Osteoblast (primary cell): ENCODE measurements around the genes HOXD11 and HOXD10.

GRCh38 chr2:172892972-172893296 is 157.3 kb downstream of the RAPGEF4 start:
- CAGE, long polyA plus RNA = no peak
- RRBS = no CpG with 5 or more reads among the region's 5 CpGs

DNA sequence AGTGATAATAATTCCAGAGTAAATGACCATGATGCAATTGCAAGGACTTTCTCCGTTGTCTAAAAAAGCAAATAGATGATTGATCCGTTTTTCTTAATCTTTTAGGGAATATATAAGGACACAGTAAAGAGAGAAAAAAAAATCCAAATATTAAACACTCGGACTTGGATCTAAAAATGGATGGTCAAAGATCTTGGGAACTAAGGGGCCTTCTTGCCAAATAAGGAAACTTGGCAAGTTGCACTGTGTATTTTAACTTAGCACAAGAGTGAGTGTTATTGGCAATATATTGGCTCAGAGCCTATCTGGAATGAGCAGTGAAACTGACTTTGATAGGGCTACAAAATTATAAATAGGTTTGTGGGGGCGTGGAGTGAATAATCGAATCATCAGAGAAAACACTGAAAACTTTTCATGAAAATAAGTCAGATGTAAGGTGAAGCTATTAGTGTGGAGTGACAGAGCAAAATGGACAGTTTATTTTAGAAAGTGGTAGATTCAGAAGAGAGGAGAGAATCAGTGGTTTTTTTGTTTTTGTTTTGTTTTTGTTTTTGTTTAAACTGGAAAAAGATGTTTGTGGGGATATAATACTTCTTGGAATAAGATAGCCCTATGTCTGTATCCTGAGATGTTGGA is 2.1 kb downstream of the MAP3K20 start:
- CAGE, long polyA plus RNA = no peak
- RRBS = no CpG with 5 or more reads among the region's 5 CpGs

DNA sequence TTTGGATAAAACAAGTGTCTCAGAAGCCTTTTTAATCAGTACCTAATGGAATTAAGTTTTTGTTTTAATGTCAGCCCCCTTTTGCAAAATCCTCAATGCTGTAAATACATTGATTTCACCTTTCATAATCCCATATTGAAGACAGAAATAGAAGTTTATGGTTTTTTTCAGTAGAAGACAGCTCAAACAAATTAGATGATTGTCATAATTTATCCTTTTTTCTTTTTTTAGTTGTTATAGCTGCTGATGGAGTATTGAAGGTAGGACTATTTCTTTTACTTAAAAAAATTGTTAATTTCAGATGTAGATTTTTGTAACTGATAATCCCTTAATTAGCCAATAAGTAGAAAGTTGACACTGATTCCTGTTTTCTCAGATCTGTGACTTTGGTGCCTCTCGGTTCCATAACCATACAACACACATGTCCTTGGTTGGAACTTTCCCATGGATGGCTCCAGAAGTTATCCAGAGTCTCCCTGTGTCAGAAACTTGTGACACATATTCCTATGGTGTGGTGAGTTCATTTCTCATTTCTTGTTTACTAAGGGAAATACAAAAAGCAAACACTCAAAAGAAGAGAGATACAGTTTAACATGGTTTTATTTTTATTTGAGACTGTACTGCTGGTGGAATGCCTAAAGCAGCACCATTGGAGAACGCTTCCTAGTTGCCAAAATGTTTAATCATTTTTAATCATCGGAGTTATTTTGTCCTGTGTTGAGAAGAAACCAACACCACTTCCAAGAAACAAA is 115.2 kb downstream of the MAP3K20 start:
- CAGE, long polyA plus RNA = no peak
- RRBS = no CpG with 5 or more reads among the region's 3 CpGs

DNA sequence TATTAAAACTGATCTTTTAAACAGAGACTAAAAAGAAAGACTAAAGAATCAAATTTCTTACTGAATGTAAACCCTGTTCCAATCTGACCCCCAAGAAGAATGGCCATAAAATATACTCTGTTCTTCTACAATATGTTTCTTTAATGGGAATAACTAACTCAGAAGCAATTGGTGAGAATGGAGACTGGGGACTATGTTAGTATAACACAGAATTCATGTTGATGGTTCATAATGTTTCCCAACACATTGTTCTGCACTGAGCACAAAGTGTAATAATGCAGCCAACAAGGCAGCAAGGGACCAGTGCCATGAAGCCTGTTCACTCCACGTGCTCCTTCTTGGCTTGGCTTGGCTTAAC is 129.6 kb downstream of the MAP3K20 start:
- CAGE, long polyA plus RNA = no peak
- RRBS = no CpG with 5 or more reads among the region's 1 CpG

- CAGE, long polyA plus RNA = no peak
- RRBS = no CpG with 5 or more reads among the region's 4 CpGs
These were observed 13.7 kb downstream of the SP3 start for GRCh38 chr2:173951461-173951876.

GRCh38 chr2:174335590-174336226 is 954 bp downstream of the SP9 start:
- CAGE, long polyA plus RNA = no peak
- RRBS = 6% methylated on average over 20 of the region's 56 CpGs

GRCh38 chr2:174373648-174374349 is 21.7 kb downstream of the CIR1 start:
- CAGE, long polyA plus RNA = no peak
- RRBS = no CpG with 5 or more reads among the region's 4 CpGs

- CAGE, long polyA plus RNA = no peak
- RRBS = no CpG with 5 or more reads among the region's 3 CpGs
These were observed 42.1 kb downstream of the WIPF1 start for GRCh38 chr2:174555252-174556096.

DNA sequence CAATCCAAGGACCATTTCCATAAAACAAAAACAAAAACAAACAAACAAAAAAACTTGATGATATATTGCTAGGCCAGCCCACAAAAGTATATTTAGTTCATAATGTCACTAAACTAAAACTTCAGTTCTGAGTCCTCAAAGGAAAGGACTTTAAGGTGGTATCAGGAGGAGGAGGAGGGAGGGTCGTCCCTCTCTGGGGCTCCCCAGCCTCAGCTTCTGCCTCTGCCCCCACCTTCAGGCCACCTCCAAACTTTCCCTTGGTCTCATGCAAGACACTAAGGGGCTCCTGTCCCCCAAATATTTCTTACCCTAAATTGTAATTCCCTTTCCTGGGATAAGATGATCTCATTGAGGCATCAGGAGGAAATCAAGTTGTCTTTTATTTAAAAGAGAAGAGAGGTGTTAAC is 13.7 kb upstream of the WIPF1 start:
- CAGE, long polyA plus RNA = no peak
- RRBS = no CpG with 5 or more reads among the region's 1 CpG

DNA sequence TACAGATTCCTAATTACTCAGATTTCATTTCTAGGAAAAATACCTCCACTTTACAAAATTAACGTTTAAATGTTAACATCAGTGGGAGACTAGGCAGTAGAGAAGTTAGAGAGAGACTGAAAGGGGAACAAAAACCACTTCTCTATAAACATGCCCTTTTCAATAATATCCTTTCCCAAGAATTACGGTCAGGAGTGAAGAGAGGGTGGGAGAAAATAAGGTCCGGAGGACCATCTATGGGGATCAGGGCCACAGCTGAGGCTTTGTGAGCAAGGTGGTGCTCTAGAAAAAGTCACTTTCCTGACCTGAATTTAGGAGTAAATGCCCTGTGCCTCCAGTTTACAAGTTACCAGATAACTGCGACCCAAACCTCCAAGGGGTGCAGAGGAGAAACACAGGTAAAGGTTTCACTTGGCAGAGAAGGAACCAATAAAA is 65.3 kb upstream of the WIPF1 start:
- CAGE, long polyA plus RNA = no peak
- RRBS = no CpG with 5 or more reads among the region's 4 CpGs

DNA sequence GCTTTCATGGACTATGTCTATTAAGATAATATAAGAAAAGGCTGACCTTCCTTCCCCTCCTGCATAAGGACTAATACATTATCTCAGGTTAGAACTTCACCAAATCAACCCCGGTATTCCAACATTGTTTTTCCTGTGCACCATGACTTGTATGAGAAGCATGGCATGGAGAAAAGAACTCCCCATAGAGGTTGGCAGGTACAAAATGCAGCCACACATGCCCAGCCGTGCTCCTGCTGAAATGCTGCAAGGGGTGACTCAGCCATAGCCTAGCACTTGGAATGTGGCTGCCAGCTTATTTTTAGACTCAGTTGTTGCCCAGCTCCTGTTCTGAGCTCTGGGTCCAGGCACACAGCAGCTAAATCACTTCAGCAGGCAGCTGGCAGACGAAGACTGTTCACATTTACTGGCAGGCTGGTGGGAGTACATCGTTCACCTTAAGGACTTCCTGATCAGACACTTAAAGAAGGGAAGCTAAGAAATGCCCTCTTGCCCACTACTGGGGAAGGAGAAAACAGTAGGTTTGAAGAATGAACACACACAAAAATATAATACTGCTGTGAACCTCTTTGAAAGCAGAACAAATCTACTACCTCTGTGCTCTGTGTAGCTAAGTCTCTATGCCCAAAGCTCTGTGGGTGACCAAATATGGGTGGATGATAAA is 146.3 kb downstream of the LNPK start:
- CAGE, long polyA plus RNA = no peak
- RRBS = no CpG with 5 or more reads among the region's 4 CpGs

- CAGE, long polyA plus RNA = no peak
- RRBS = no CpG with 5 or more reads among the region's 4 CpGs
These were observed 144.7 kb downstream of the LNPK start for GRCh38 chr2:175857420-175857717.

DNA sequence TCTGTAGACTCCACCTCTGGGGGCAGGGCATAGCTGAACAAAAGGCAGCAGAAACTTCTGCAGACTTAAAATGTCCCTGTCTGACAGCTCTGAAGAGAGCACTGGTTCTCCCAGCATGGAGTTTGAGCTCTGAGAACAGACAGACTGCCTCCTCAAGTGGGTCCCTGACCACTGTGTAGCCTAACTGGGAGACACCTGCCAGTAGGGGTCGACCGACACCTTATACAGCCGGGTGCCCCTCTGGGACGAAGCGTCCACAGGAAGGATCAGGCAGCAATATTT is 44.0 kb downstream of the LNPK start:
- CAGE, long polyA plus RNA = no peak
- RRBS = no CpG with 5 or more reads among the region's 5 CpGs

DNA sequence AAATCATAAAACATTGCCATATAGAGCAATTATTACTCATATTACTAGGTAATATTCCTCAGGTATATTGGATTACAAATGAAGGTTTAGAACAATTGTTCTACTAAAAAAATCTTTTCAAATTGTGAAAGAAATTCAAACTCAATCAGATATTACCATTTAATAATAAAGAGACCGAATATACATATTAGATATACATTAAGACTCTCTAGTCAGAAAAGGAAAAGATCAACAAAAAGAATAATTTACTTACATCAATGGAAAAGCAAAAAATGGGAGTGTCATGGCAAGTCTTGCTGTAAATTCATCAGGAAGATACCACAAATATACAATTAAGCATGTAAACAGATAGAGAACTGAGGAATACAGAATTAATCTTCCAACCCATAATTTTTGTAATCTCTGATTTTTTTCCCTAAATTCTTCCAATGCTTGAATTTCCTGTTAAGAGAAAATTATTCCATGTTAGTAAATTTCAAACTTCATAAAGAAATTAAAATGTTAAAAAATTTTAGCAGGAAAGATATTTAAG is 10.0 kb downstream of the LNPK start:
- CAGE, long polyA plus RNA = no peak
- RRBS = no CpG with 5 or more reads among the region's 1 CpG

DNA sequence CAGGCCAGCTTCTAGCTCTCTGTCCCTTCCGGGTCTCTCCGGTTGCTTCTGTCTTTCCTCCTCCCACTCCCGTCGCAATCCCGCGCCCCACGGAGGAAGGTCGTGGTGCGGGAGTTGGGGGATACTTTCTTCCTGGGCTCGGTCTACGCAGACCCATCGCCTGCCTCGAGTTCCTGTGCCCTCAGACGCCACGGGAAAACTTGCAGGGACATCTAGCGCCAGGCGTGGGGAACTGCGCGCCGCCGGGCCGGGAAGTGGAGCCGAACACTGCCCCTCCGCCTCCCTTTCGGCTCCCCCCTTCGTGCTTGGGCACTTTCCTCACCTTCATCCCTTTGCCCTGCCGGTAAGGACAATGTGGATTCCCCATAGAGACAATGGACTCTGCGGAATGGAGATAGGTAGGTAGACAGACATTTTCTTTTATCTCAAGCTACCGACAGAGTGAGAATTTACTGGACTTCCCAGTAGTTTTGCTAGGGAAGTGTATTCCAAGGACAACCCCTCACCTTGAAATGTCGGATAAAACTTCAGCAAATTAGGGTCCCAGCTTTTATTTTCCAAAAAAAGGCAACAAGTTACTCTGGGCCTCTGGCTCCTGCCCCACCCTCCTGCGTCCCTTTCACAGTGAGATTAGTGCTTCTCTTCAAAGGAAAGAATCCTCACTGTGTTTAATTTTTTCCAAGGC is 4.1 kb upstream of the HOXD13 start:
- CAGE, long polyA plus RNA = no peak
- RRBS = 8% methylated on average over 1 of the region's 31 CpGs

DNA sequence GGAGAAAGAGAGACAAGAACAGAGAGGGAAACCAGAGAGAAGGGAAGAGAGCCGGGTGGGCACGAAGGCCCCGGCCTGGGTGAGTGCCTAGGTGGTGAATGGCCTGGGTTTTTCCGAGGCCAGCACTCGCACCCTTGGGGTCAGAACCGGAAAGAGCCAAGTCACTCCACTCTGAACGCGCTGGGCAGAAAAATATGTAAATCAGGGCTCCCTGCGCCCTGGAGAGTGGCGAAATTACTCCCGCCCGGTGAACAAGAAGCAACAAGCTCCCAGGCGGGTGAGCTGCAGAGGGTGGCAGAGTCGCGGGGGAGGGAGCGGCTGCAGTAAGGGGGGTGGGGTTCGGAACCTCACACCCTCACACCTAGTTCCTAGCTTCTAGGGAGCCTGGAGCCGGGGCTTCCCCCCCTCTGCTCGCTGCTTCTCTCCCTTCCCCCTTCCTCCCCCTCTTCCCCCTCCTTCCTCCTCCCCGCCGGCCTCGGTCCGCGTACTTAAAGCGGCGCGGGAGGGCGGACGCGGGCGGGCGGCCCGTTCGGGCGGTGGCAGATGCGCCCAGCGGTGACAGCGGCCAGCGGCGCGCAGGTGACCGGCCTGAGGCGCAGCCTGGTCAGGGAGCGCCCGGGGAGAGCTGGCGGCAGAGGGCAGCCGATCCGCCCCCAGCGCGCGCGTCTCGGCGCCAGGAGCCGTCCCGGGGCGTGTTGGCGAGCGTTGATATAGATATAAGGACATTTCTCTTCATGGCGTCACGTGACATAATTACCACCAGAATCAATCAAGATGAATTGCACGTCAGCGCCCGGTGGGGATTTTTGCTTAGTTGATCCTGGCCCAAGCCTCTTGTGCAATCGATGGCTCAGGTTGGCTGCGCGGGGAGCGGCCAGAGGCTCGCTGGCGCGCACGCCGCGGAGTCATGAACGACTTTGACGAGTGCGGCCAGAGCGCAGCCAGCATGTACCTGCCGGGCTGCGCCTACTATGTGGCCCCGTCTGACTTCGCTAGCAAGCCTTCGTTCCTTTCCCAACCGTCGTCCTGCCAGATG is at the start of gene HOXD11:
HOXD11 (plus strand) TSS at position 832 of the 1,036 bp plus-strand sequence.
- CAGE, long polyA plus RNA = no peak
- RRBS = 5% methylated on average over 42 of the region's 85 CpGs

- CAGE, long polyA plus RNA = no peak
- RRBS = no CpG with 5 or more reads among the region's 27 CpGs
These were observed 2.3 kb downstream of the HOXD11 start for GRCh38 chr2:176109110-176110048.

DNA sequence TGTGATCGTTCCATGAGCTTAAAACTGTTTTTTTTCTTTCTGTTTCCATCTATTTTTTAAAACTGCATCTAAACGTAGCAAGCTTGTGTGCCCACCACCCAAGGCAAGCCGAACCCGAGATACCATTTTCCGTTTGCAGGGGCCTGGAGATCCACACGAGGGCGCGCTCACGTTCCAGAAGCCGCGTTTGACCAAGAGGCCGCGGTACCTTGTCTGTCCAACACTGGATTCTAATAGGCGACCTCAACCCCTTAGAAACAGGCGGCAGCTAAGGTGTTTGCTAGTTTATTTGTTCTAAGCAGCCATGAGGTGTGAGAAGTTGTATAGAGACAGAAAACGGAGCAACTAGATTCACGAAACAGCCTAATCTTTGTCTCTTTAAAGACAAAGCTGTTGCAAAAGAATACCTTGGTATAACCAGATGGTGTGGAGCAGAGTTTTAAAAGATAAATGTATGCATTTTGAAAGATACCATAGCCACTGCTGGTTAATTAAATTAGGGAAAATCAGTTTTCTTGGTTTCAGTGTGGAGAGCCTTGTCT is 4.2 kb downstream of the HOXD11 start:
- CAGE, long polyA plus RNA = no peak
- RRBS = no CpG with 5 or more reads among the region's 17 CpGs

DNA sequence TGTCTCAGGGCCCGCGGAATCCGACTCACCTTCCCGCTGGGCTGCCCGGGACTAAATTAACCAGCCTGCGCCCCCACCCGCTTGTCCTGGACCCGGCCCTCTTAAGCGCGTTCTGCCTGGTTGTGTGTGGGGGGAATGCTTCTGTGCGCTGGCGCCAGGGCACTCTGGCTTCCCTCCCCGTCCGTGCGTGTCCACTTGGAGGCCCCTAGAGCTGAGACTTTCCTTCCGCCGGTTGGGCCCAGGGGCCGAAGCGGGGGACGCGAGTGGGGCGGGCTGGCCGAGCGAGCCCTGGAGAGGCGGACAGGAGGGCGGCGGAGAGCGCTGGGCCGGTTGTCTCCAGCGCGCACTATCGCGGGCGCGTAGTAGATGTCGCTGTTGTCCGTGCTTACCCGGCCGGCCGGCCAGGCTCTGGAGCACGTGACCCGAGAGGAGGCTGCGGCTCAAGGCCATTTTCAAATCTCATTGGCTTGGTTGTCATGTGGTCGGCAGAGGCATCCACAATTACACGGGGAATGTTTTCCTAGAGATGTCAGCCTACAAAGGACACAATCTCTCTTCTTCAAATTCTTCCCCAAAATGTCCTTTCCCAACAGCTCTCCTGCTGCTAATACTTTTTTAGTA is at the start of gene HOXD10:
HOXD10 (plus strand) TSS at position 521 of the 621 bp plus-strand sequence.
- CAGE, long polyA plus RNA = no peak
- RRBS = 5% methylated on average over 19 of the region's 45 CpGs

- CAGE, long polyA plus RNA = no peak
- RRBS = 59% methylated on average over 4 of the region's 24 CpGs
These were observed 2.4 kb downstream of the HOXD10 start for GRCh38 chr2:176118830-176119511.